T-cell (primary cell): ENCODE measurements around the genes ABCC9 and IRAG2.

- PRO-cap, 7 experiments, result no peak in any of the 7 experiments
These were observed 53.7 kb upstream of the KCNJ8 start for GRCh38 chr12:21828032-21828699.

DNA sequence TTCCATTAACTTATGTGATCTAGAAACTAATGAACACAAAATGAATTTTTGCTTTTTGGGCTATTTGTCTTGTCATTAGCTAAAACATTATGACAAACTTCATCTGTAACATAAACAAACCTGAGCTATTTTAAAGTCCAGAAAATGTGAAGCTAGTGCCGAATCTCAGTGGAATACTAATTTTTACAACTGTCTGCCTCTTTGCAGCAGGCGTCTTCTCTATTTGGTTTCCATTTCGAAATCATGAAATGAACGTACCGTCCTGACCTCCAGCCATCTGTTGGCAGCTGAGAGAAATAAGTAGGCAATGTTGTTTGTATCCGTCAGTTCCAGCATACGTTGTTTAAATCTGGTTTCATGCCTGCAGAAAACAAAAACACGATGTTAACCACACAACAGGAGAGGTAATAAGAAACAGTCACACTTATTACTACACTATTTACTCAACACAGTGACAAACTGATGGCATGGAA, 54.2 kb upstream of the KCNJ8 start:
- PRO-cap, 7 experiments, result no peak in any of the 7 experiments

DNA sequence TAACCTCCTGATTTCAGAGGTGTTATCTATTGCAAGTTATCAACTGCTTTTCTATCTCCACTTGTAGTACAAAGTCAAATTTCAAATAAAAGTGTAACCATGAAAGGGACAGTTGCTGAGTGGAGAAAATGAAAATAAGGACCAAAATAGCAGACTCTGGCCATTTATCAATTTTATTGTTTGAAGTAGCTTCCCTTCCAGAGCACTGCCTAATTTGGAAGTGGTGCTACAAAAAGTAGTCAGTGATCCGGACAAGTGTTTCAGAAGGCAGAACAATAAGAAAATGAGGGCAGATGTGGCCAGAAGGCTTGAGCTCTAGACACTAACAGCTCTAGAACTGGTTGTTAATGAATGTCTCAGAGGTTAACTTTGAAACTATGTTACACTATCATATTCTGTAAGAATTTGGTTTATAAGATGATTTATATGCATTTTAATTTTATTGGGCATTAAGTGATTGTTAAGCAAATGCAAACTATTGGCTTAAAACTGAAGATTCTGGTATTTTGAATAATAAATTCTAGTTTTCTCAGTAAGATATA, 48.9 kb downstream of the ABCC9 start:
- PRO-cap, 7 experiments, result no peak in any of the 7 experiments

GRCh38 chr12:21940510-21941584, at the start of gene ABCC9:
Gene ABCC9, minus strand, starts transcription at chr12:21941426.
- PRO-cap, 7 experiments, result no peak in any of the 7 experiments

DNA sequence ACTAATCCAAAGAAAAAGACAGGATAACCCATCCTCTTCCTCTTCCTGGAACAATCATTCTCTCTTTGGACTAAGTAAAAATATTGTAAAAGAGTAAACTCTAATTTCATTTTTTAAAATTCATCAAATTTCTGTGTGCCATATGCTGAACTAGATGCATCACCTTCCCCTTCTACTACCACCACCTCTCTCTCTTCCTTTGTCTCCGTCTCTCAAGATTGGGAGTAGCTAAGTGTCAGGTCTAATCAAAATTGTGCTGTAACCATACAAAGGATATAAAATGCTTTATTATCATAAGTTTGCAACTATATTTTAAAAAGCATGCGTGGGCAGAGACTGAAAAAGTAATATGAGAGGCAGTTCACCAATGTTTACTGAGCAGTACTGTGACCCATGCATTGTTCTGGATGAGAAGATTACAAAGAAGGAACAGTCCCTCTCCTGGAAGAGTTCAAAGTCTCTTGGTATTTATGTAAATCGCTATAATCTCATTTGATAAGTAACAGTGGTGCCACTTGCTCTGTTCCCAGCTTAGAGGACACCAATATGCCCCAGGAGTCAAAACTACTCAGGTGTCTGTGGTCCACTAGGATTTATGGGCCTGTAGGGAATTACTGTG, 2.2 kb upstream of the CMAS start:
- PRO-cap, 7 experiments, result no peak in any of the 7 experiments

- PRO-cap, 7 experiments, result no peak in any of the 7 experiments
These were observed 78.3 kb downstream of the ST8SIA1 start for GRCh38 chr12:22256209-22256579.

DNA sequence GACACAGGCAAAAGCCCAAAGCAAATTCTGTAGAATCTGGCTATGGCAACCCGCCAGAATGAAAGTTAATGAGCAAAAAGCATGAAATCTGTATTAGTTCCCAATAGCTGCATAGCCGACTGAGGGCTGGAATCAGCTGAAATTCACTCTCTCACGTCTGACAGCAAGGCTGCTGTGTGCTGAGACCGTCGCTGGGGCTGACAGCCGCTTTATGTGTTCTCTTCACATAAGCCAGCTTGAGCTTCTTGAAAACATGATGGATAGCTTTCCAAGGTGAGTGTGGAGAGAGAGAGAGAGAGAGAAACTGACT, 74.6 kb upstream of the ST8SIA1 start:
- PRO-cap, 7 experiments, result peak in 1 of 7 experiments; most common plus-strand start position 175 of the sequence (in 1)

- PRO-cap, 7 experiments, result no peak in any of the 7 experiments
These were observed 31.2 kb downstream of the C2CD5 start for GRCh38 chr12:22513023-22513649.

GRCh38 chr12:22627861-22628655, 3.1 kb downstream of the ETNK1 start:
- PRO-cap, 7 experiments, result no peak in any of the 7 experiments

GRCh38 chr12:22637225-22638189, 12.5 kb downstream of the ETNK1 start:
- PRO-cap, 7 experiments, result no peak in any of the 7 experiments

DNA sequence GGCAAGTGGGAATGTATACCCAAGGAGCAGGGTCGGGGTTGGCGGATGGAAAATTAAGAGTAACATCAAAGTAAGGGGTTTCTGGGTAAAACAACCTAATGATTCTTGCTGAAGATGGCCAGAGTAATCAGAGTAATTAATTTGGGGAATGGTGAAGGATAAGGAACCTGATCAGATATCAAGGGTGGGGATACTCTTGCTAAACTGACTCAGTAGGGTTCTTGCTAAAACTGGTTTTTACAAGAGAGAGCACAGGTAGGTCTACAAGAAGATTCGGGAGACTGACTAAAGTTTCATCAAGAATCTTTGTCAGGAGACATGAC, 33.6 kb downstream of the ETNK1 start:
- PRO-cap, 7 experiments, result no peak in any of the 7 experiments

DNA sequence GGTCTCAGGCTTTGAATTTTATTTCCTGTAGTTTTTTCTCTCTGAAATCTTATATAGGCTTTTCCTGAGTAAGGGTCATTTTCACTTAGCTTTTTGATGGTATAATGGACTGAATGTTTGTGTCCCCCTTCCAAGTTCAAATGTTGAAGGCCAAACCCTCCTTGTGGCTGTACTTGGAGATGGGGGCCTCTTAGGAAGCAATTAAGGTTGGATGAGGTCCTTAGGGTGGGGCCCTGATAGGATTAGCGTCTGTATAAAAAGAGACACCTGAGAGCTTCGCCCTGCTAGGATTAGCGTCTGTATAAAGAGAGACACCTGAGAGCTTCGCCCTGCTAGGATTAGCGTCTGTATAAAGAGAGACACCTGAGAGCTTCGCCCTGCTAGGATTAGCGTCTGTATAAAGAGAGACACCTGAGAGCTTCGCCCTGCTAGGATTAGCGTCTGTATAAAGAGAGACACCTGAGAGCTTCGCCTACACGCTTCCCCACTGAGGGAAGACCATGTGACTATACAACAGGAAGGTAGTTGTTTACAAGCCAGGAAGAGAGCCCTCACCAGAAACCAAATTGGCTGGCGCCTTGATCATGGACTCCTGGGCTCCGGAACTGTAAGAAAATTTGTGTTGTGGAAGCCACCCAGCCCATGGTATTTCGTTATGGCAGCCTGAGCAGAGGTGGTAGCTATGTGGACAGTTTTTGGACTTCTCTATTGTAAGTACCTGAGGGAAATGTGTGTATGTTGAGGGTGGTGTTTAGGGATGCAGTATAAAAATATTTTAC, 74.6 kb downstream of the ETNK1 start:
- PRO-cap, 7 experiments, result no peak in any of the 7 experiments

- PRO-cap, 7 experiments, result no peak in any of the 7 experiments
These were observed 5.5 kb downstream of the SOX5 start for GRCh38 chr12:23943972-23944439.

- PRO-cap, 7 experiments, result no peak in any of the 7 experiments
These were observed 277.4 kb upstream of the SOX5 start for GRCh38 chr12:24226837-24227363.

DNA sequence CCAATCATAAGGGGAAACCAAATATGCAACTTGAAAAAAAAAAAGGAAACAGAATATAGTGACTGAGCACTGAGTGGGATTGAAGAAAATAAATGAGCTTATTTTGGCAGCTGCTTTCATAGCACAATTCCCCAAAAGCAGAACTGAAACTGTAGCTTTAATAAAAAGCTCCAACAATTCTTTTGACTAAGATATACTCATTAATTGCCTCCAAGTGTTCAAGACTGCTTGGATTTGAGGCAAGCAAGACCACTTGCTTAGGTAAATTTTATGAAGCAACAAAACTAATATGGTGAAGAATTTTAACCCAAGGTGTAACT, 134.6 kb downstream of the BCAT1 start:
- PRO-cap, 7 experiments, result no peak in any of the 7 experiments

- PRO-cap, 7 experiments, result no peak in any of the 7 experiments
These were observed 110.3 kb downstream of the BCAT1 start for GRCh38 chr12:24838513-24839014.

DNA sequence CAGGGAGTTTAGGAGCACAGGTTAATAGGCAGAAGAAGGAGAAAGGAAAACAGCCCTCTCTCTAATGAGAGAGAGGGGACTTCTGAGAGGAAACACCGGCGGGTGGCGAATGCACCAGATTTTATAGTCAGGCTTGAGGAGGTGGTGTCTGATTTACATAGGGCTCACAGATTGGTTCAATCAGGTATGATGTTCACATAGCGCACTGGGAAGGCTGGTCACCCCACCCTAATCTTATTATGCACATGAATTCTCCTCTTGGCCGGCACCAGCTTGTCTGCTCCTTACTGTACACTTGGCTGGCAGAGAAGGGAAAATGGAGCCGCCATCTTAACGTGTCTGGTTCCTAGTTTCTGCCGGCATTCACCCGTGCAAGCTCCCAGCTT, 15.2 kb downstream of the BCAT1 start:
- PRO-cap, 7 experiments, result no peak in any of the 7 experiments

DNA sequence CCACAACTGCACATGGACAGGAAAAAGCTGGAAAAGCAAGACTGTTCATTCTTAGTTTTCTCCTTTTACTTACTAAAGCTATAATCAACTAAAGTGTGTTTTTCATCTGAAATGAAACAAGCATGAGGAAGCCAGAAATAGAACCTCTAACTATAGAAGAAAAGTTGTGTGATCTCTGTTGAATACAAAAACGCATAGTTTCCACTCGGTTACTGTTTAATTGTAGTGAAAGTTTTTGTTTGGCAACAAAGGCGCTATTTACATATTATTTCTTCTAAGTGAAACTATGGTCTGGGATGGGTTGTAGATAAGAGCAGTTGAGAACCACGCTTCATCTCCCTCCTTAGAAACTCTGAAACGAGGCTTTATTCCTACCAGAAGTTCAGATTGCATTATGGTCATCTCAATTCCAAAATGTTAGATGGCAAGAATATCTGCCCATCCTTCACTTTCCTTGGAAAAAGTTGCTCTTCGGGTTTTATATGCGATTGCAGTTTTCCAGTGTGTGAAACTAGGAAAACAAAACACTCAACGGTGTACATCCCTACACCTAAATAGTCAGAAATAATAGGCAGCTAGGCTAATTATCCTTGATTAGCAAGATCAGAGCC, 1.1 kb downstream of the BCAT1 start:
- PRO-cap, 7 experiments, result no peak in any of the 7 experiments

GRCh38 chr12:25052161-25053281, at the start of gene IRAG2:
Gene IRAG2, plus strand, starts transcription at chr12:25052706.
- PRO-cap, 7 experiments, result peak in 7 of 7 experiments; most common plus-strand start chr12:25052587 (in 6); most common minus-strand start chr12:25052511 (in 4)

GRCh38 chr12:25208008-25209242, 13.4 kb downstream of the ETFRF1 start:
- PRO-cap, 7 experiments, result no peak in any of the 7 experiments